Psoas muscle (tissue), 2 donors: ENCODE data around the gene FAM240C.

GRCh38 chr2:241900145-241900865 lies at the start of gene FAM240C:
FAM240C (minus strand) TSS chr2:241900464.
- PRO-cap, 2 experiments = no peak in any of the 2 experiments

GRCh38 chr2:241900866-241901324 lies 631 bp upstream of the FAM240C start:
- PRO-cap, 2 experiments = no peak in any of the 2 experiments

DNA sequence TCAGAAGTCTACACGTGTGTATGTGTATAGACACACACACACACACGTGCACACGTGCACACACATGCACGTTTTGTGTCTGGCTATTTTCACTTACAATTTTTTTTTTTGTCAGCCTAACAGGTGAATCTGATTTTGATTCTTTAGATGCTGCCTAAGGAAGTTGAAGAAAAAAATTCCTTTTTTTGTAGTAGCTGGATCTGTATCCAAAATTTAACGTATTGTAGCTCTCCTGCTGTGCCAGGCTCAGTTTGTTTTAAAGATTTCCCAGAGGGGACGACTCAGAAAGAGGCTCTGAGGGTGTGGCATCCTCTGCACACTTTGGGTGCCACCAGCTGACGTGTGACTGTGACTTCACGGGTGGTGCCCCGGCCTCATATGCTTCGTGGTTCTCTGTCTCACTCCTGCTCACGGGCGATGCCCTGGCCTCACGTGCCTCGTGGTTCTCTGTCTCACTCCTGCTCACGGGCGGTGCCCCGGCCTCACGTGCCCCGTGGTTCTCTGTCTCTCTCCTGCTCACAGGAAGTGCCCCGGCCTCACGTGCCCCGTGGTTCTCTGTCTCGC lies 84.7 kb upstream of the FAM240C start:
- PRO-cap, 2 experiments = no peak in any of the 2 experiments

GRCh38 chr2:242075527-242076072 lies 175.3 kb upstream of the FAM240C start:
- PRO-cap, 2 experiments = no peak in any of the 2 experiments